UCH-1 (cell line): ENCODE data around the genes POTEF, TUBA3E and PTPN18.

GRCh38 chr2:128267711-128268464, 50.8 kb downstream of the HS6ST1 start:
- RRBS: no CpG with 5 or more reads among the region's 41 CpGs

DNA sequence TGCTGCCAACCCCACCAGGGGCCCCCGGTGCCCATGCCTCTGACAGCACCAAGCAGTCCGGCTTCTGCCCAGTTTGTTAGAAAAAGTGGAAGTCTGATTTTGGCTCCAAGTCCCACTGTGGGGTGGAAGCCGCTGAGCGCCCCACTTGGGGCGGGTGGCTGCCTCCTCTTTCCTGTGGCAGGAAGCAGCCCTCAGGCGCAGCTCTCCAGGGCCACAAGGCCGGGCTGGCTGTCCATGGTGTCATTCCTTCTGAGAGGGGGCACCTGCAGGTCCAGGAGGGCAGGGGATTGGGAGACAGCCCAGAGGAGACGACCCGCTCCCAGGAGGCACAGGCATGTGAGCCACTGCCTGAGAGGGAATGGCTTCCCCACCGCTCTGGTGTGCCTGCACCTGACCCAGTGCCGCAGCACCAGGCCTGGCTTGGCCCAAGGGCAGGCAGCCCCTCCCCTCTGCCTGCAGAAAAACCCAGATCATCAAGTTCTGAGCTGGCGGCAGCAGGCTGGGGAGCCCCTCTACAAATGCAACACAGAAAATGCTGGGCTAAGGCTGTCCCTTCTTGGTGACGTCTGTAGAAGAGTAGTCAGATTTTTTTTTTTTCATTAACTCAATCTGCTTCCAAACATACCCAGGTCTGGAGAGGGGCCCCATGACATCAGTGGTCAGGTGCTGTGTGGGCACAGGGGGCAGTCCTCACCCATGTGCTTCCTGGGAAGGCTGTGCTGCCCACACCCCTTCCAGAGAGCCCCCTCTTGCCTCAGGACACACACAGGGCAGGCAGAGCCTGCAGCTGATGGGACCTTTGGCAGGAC, 38.4 kb downstream of the HS6ST1 start:
- RRBS: no CpG with 5 or more reads among the region's 13 CpGs

DNA sequence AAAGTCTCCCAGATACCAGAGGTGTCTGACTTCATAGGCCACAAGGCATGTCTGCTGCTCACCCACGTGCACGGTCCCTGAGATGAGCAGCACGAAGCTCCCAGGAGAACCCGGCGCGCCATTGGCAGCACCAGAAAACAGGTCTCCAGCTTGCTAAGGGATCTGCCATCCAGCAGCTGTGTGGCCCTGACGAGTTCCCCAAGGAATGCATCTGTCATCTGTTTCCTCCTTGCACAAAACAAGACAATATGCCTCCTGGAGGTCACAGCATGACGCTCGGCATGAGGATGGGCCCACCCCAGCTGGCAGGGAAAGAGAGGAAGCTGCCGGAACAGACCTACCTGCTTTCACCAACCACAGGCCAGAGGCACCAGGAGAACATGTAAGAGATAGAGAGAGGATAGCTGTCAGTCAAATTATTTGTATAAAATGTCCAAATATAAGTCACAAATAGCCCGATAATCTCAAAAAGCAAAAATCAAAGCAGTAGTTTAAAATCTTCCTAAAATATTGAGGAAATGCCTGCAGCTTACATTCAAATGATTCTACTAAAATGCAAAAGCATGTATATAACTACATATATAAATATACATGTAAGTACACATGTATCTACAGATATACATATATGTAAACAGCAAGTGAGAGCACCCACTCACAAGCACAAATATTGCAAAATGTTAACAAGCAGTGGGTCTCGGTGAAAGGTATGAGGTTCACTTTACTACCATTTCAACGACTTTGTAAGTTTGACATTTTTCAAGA, 29.0 kb downstream of the HS6ST1 start:
- RRBS: no CpG with 5 or more reads among the region's 13 CpGs

GRCh38 chr2:128315626-128315879, 3.1 kb downstream of the HS6ST1 start:
- RRBS: no CpG with 5 or more reads among the region's 5 CpGs

DNA sequence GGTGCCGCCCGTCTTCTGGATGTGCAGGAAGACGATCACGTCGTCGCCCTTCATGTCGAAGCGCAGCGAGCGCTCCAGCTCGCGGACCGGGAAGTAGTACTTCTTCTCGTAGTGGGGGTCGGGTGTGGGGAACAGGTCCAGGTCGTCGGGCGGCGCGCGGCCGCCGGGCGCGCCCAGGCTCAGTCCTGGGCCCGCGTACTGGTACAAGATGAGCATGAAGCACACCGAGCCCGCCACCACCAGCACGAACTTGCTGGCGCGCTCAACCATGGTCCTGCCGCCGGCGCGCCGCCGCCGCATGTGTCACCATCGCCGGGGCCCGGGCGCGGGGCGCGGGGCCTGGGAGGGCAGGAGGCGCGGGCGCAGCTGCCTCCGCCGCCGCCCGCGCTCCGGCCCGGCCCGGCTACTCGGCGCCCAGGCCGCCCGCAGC, 389 bp downstream of the HS6ST1 start:
- RRBS: no CpG with 5 or more reads among the region's 61 CpGs

DNA sequence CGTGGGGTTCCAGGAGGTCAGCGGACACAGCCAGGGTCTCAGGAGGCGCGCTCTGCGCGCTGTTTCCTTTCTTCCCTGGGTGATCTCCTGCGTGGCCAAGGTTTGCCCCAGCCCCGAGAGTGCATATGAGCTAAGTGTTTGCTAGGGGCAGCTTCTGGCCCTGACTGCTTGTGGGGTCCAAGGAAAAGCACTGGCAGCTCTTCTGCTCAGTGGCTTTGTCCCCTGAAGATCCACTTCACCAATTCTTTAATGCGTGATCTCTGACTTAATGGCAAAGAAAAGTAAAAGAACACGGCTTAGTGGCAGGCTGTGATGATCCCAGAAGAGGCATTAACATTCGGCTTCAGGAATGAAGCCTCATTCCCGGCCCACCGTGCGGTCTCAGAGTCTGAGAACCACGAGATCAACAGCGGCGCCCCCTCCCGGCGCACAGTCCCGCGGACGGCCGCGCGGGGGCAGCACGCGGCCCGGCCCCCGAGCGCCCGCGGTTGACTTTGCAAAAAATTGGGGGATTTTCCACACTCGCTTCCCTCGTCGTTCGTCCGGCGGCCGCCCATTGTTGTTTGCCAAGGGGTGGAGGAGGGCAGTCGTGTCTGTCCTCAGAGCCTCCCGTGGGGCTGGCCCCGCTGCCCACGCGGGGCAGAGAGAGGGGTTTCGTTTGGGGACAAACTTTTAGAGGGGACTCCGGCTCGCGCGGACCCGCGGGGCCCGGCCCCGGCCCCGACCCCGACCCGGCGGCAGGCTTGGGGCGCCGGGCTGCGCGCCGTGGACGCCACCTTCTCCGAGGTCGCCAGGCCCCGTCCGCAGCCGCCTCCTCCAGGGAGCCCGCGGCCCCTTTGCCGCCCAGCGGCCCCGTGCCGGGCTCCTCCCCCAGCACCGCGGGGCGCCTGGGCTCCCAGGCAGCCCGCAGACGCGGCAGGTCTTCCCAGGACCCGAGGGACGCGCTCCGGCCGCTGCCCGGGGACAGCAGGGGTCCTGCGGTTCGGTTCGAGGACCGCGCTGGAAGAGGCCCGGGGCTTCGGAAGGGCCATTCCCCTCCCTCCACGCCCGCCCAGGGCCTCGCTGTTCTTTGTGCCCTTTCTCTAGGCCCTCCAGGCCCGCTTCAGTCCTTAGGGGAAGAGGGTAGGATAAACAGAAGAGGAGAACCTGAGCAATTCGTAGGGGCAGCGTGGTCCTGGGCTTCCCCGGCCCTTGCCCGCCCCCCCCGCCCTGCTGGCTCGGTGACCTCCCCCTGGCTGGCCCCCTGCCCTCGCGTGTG, 3.3 kb upstream of the HS6ST1 start:
- RRBS: 15% methylated on average over 42 of the region's 105 CpGs

- RRBS: no CpG with 5 or more reads among the region's 7 CpGs
These were observed 106.1 kb upstream of the HS6ST1 start for GRCh38 chr2:128424791-128425168.

- RRBS: no CpG with 5 or more reads among the region's 14 CpGs
These were observed 119.3 kb upstream of the HS6ST1 start for GRCh38 chr2:128438023-128438322.

DNA sequence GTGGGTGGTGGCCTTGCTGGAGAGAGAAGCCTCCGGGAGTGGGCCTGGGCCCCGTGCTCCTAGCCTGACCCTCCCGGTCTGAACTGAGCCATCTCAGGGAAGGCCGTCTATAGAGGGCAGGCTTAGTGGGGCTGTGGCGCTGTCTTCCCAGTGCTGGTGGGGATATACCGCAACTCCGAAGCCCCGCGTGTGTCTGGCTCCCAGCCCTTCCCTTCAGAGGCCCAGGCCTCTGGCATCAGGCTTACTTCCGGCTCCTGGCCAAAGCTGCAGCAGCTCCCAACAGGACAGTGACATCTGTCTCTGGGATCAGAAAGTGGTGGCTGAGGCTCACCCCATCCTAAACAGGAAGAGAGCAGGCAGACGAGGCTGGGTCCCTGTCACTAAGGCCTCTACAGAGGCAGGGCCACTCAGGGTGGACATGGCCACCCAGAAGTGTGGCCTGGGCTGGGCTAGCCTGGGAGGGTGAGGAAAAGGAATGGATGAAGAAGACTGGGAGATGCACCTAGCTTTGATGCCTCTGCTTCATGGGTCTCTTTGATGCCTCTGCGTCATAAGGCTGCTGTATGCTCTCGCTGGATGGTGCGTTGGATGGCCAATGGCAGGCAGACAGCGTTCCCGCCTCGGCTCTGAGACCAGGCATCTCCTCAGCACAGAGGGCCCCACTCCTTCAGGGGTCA, 131.2 kb upstream of the HS6ST1 start:
- RRBS: 47% methylated on average over 3 of the region's 17 CpGs

DNA sequence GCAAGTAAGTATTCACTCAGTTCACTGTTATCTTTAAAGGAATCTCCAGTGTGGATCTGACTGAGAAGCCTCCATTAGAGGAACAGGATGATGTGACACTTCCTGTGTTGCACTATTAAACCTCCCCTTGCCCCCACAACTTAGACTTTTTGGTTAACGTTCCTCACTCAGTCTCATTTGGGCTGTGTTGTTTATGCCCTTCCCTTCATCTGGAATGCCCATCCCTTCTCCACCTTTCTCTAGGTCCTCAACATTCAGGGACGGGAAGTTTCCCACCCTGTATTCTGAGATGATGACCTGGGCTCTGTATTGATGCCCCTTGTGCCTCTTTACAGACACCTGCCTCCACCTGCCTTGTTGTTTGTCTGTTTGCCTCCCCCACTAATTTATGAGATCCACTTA, 536.1 kb upstream of the RAB6C start:
- RRBS: no CpG with 5 or more reads among the region's 2 CpGs

GRCh38 chr2:129938868-129939561, 40.5 kb upstream of the RAB6C start:
- RRBS: no CpG with 5 or more reads among the region's 7 CpGs

GRCh38 chr2:130129060-130129522, at the start of gene POTEF:
TSS of gene POTEF (minus strand) at chr2:130129222.
- RRBS: no CpG with 5 or more reads among the region's 14 CpGs

- RRBS: no CpG with 5 or more reads among the region's 13 CpGs
These were observed 5.5 kb downstream of the MZT2B start for GRCh38 chr2:130187311-130188244.

DNA sequence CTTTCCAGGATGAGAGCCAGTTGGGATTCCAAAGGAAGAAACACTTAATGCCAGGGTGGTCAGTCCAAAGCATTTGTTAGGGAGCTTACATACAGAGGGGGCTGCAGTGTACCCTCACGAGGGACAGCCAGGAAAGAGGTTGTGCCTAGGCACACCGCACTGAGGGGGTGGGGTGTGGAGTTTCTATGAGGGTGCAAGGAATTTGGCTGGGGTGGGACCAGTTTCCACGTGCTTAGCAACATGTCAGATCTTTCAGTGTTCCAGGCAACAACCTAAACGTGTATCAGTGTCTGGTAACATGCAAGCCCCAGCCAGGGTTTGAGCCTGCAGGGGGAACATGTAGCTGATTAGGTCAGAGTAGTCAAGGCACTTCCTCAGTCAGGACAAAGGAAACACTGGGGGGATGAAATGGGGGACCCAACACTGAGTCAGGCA, 7.0 kb downstream of the MZT2B start:
- RRBS: no CpG with 5 or more reads among the region's 4 CpGs

- RRBS: no CpG with 5 or more reads among the region's 26 CpGs
These were observed 7.9 kb downstream of the TUBA3E start for GRCh38 chr2:130189994-130191058.

DNA sequence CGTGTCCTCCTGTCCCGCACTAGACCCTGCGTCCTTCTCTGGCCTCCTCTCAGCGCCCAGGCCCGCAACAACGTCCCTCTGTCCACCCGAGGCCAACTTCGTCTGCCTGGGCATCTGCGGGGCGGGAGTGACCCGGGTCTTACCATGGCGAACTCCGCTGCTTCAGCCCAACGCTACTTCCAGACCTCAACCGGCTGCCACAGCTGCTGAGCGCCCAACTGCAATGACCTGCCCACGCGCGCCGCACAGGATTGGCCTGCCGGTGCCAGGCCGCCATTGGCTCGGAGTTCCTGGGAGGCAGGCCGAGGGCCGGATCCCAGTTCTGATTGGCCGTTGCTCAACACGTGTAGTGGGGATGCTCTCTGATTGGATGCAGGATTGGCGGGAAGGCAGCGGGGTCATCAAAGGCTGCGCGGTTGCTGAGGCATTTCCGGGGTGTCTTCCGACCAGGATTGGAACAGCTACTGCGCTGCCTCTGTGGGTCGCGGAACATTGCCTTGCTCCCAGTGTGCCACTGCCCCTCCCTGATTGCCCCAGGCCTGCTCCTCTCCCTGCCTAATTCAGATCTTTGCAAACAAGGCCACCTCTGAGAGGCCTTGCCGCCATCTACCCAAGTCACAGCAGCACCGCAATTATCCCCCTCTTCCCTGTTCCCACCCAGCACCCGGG, at the start of gene TUBA3E:
Gene TUBA3E, minus strand, starts transcription at position 225 of the 669 bp plus-strand sequence.
- RRBS: 91% methylated on average over 5 of the region's 39 CpGs

- RRBS: no CpG with 5 or more reads among the region's 1 CpG
These were observed 67.3 kb downstream of the CCDC115 start for GRCh38 chr2:130274729-130274928.

DNA sequence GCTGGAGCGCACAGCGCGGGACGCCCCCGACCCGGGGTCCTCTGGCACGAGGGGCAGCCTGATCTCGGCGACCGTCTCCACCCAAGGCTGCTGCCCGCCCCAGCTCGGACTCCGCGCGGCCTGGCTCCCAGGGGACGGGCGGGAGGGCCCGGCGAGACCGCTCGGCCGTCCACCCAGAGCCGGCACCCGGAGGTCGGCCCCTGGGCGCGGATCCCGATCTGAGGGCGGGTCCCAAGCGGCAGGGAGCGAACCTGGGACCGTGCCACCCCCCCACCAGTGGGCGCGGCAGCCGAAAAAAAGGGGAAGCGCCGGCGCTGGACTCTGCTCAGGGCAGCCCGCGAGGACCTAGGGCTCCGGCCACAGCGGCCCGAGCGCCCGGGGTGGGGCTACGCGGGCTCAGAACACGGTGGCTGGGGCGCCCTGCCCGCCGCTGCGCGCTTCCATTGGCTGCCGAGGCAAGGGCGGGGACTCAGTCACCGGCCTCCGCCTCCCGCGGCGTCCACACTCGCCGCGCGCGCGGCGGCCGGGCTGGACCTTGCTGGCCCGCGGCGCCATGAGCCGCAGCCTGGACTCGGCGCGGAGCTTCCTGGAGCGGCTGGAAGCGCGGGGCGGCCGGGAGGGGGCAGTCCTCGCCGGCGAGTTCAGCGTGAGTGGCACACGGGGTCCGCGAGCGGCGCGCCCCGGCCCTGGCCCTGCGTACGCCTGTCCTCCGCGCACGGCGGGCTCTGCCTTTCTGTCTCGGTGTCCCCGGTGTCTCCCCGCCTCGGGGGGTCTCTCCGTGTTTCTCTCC, at the start of gene PTPN18:
Gene PTPN18, plus strand, starts transcription at position 502 of the 790 bp plus-strand sequence.
- RRBS: 3% methylated on average over 50 of the region's 102 CpGs

DNA sequence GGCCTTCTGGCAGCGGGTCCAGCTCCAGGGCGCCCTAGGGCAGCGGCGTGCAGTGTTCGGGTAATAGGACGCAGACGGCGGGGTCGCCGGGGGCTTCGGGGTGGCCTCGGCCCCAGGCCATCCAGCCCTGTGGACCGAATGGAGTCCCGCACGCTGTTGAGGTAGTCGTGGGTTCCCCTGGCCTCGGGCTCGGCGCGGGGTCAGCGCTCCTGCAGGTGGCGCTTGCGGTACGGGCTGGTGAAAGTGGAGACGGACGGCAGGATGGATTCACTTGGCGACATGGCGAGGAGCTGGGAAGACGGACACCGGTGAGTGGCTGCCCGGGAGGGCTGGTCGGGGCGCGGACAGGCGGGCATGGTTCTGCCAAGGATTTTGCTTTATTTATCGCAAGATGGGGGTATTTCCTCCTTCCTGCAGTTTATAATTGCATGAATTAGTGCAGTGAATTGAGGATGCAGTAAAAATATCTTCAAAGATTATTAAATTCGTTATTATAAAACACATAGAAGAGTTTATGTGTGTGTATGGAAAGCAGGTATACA, 35.3 kb upstream of the GPR148 start:
- RRBS: no CpG with 5 or more reads among the region's 37 CpGs

DNA sequence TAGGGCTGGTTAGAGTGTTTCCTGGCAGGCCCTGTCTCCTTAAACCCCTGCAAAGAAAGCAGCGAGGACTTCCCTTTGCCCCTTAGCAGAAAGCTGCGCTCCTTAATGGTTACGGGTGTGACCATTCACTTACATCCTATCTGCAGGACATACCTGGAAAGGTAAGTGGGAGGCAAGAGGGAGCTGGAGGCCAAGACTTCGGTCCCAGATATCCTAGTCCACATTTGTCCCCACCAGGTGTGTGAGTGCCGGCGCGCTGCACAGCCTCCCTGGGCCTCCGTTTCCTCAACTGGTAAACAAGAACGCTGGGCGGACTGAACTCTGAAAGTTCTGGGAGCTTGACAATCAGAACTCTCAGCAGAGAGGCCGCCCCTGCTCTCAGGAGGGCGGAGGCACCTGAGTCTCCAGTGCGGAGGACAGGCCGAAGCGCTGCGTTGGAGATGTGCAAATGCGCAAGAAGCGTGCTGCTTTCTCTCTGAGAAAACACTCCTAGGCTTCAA, 507 bp upstream of the ARHGEF4 start:
- RRBS: no CpG with 5 or more reads among the region's 18 CpGs